NCI-H460 (cell line): Measurements from ENCODE around the gene CD96.

DNA sequence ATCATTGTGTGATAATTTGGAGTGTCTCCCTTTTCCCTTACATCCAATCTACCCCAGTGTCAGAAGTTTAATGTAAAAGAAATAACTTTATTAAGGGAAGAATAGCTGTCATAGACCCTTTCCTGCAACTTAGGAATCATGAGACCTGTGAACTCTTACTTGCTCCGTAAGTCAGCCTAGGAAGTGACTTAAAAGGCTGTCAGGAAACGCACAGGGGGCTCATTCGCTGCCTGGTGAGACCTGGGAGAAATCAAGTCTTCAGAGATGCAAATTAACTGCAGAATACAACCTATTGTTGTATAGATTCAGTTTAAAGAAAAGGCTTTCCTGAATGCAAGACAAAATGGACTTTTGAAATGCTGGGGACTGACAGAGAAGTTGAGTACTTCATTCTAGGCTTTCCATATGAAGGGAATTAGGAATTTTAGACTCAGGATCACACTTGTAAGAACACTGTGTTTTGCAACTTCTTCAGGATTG, 18.3 kb upstream of the DPPA4 start:
RAMPAGE:
- cytosol, long total RNA: no peak
- long total RNA: no peak
- nucleus, long total RNA: no peak

GRCh38 chr3:111071029-111071465, 569 bp upstream of the NECTIN3 start:
RAMPAGE:
- cytosol, long total RNA: no peak
- long total RNA: no peak
- nucleus, long total RNA: no peak

GRCh38 chr3:111073103-111073638, 1.6 kb downstream of the NECTIN3 start:
RAMPAGE:
- cytosol, long total RNA: no peak
- long total RNA: no peak
- nucleus, long total RNA: no peak

RAMPAGE:
- cytosol, long total RNA: no peak
- long total RNA: no peak
- nucleus, long total RNA: no peak
Measured at GRCh38 chr3:111083536-111084700, 12.3 kb downstream of the NECTIN3 start.

DNA sequence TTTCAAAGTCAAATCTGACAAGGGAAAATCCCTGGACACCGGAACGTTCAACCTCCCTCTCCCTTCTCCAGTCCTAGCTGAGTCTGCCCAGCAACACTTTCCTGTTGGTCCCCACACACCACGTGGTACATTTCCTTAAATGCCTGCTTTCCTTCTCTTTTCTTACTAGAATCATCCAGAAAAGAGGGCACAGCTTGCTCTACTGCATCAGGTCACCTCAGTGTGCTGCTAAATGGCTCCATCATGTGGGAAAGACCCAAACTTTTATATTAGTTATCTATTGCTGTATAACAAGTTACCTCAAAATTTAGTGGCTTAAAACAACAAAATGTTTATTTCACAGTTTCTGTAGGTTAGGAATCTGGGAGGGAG, 181.2 kb downstream of the NECTIN3 start:
RAMPAGE:
- cytosol, long total RNA: no peak
- long total RNA: no peak
- nucleus, long total RNA: no peak

GRCh38 chr3:111541819-111542380, at the start of gene CD96:
CD96 (plus strand) TSS chr3:111542197.
RAMPAGE:
- cytosol, long total RNA: no peak
- long total RNA: no peak
- nucleus, long total RNA: no peak

DNA sequence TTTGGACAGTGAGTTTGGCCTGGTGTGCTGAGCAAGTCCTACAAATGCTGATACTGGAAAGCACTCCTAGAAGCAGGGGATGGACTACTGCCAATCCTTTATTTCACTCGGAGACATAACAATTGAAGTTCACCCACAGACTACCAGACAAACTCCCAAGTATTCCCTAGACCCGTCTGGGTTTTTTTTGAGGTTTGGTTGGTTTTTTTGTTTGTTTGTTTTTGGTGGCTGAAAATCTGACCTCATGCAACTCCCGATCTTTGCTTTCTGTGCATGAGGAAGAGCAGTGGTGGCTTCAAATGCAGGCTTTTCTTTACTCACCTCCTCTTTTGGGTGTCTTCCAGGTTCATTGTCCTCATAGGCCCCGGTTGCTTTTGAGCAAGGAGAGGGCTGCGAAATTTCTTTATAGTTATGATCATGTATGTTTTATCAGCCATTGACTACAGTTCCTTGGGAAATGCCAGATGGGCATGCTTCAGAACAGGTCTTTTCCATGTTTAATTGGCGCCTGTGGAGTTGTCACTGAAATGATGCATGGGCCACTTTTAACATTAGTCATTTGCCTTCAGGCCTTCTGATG, 1.8 kb downstream of the PLCXD2 start:
RAMPAGE:
- cytosol, long total RNA: no peak
- long total RNA: no peak
- nucleus, long total RNA: no peak

DNA sequence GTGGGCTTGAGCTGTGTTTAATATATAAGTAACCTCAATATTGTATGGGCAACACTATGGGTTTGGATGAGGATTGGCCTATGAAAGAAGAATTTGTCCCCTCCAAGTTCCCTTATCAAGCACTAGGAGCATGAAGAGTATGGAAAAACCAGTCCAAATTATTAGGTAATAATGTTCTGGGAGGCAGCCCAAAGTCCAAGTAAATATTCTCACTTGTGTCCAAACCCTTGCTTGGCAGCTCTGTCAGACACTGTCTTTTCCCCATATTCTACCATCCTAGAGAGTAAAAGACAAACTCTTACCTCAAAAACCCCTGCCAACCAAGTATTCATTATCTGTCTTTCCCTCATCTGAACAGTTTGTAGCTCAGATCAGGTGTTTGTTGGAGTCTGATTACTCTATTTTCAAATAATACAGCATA, 89.9 kb upstream of the PHLDB2 start:
RAMPAGE:
- cytosol, long total RNA: no peak
- long total RNA: no peak
- nucleus, long total RNA: no peak

RAMPAGE:
- cytosol, long total RNA: no peak
- long total RNA: no peak
- nucleus, long total RNA: no peak
Measured at GRCh38 chr3:111782731-111783563, 76.1 kb upstream of the PHLDB2 start.

RAMPAGE:
- cytosol, long total RNA: no peak
- long total RNA: no peak
- nucleus, long total RNA: no peak
Measured at GRCh38 chr3:111851290-111852054, 7.6 kb upstream of the PHLDB2 start.

RAMPAGE:
- cytosol, long total RNA: no peak
- long total RNA: no peak
- nucleus, long total RNA: no peak
Measured at GRCh38 chr3:111852404-111853104, 6.5 kb upstream of the PHLDB2 start.

DNA sequence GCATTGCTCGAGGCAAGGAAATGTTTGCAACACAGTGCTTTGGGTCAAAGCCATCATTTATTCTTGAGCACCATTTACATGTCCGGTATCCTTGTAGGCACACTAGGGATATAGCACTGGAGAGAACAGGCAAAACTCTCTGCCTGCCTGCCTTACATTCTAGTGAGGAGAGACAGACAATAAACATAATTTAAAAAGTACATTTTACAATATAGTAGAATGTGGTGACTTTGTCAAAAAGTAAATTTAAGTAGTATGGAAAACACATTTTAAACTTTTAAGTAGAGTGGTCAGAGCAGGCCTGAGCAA, 2.4 kb upstream of the PHLDB2 start:
RAMPAGE:
- cytosol, long total RNA: no peak
- long total RNA: no peak
- nucleus, long total RNA: no peak

RAMPAGE:
- cytosol, long total RNA: no peak
- long total RNA: no peak
- nucleus, long total RNA: no peak
Measured at GRCh38 chr3:111879123-111879587, 20.1 kb downstream of the PHLDB2 start.

GRCh38 chr3:111920092-111920608, 58.7 kb upstream of the ABHD10 start:
RAMPAGE:
- cytosol, long total RNA: no peak
- long total RNA: no peak
- nucleus, long total RNA: no peak

GRCh38 chr3:112395305-112395896, 62.4 kb downstream of the CD200 start:
RAMPAGE:
- cytosol, long total RNA: no peak
- long total RNA: no peak
- nucleus, long total RNA: no peak

GRCh38 chr3:112422526-112423293, 76.6 kb downstream of the BTLA start:
RAMPAGE:
- cytosol, long total RNA: no peak
- long total RNA: no peak
- nucleus, long total RNA: no peak

GRCh38 chr3:112498659-112499251, 517 bp downstream of the BTLA start:
RAMPAGE:
- cytosol, long total RNA: no peak
- long total RNA: no peak
- nucleus, long total RNA: no peak

DNA sequence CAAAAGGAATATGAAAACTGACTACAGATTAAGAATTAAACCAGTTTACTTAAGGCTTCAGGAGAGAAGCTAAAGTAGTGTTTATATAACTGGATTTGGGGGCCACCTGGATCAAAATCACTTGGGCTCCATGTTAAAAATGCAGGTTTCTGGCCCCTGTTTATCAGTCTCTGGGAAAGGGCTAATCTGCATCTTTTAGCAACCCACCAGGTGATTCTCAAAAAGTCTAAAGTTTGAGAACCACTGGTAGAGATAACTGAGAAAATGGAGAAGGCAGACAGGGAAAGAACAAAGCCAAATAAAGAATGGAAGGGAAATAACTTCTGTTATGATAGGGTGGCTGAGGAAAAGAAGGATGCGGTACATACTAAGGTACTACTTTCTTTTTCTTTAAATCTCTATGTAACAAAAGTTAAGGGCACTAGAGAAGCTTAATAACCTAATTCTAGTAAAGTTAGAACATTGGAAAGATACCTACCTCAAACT, 13.4 kb downstream of the GTPBP8 start:
RAMPAGE:
- cytosol, long total RNA: no peak
- long total RNA: no peak
- nucleus, long total RNA: no peak

DNA sequence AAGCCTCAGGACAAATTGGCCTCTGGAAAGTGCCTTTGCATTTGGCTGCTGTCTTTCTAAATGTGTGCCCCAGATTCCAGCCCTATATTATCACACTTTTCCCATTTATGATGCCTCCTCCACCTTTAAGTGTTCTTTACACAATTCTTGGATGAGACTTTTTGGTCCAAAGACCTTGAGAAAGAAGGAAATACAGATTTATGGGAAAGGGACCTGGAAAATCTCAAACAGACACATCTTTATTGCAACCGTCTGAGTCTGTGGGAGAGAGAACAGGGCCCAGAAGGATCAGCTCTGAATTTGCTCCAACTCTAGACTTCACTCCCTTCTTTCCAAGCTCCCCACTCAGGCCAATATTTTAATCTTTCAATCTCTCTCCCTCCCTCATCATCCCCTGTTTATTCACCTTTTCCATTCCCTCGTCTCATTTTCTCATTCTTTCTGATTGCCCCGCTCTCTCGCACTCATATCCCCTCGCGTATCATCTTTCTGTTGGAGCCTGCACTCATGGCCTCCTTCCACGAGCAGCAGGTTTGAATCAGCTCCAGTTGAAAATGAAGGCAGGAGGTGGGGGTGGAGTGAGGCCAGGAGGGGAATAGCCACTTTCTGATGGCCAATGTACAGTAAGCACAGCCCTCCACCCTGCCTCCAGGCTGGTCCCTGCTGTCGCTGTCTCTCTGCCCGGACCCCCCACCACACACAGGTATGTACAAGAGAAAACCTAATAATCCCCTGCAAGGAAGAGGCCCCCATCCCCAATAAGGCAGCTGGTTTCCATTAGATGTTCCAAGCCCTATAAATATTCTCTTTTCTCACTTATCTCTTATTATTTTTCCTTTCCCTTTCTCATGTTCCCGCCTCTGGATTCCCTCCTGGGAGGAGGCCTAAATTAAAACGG, 63.6 kb upstream of the BOC start:
RAMPAGE:
- cytosol, long total RNA: no peak
- long total RNA: no peak
- nucleus, long total RNA: no peak

GRCh38 chr3:113264437-113264747, 53.0 kb downstream of the BOC start:
RAMPAGE:
- cytosol, long total RNA: no peak
- long total RNA: no peak
- nucleus, long total RNA: no peak